Karpas-422 (cell line): ENCODE results near the genes TAS2R40, TMEM139, ZYX and EPHA1.

DNA sequence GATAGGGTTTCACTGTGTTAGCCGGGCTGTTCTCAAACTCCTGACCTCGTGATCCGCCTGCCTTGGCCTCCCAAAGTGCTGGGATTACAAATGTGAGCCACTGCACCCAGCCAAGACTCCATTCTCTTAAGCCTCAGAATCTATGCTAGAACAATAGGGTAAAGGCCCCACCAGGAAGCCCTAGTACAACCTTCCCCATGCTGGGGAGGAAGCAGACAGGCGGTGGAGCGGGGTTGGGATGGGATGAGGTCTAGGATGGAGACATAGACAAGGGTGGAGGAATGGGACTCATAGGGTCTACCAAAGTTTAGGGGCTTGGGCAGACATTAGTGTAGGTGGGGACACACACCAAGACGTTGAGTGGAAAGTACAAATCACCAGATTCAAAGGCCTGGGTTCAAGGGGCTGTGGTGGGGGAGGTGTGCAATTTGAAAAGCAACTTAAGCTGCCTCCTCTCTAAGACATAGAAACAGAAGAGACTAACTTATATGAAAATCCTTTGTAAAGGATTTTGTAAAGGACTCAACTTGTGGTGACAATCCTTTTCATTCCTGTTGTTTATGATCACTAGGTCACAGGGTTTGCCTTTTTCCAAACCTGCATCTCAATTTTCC, 19.3 kb downstream of the PRSS2 start:
- PRO-cap, result no peak
- RAMPAGE, long total RNA, result no peak

GRCh38 chr7:142795082-142795931, 24.5 kb downstream of the PRSS2 start:
- PRO-cap, result no peak
- RAMPAGE, long total RNA, result no peak

DNA sequence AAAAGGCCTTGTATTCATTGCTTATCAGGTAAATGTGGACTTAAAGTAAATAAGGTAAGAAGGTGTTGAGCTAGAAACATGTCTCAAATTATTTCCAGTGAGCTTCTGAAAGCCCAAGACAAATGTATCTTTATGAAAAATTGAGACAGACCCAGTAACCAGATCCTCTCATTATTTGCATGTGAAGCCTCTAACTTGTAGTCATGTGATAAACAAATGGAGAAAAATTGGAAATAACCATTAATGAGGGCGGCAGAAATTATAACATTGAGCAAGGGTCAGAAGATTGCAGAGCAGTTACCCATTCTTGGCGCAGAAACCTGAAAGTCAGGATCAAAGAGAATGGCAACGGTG, at the start of gene TAS2R40:
TSS of gene TAS2R40 (plus strand) at position 301 of the 354 bp plus-strand sequence.
- PRO-cap, result no peak
- RAMPAGE, long total RNA, result no peak

DNA sequence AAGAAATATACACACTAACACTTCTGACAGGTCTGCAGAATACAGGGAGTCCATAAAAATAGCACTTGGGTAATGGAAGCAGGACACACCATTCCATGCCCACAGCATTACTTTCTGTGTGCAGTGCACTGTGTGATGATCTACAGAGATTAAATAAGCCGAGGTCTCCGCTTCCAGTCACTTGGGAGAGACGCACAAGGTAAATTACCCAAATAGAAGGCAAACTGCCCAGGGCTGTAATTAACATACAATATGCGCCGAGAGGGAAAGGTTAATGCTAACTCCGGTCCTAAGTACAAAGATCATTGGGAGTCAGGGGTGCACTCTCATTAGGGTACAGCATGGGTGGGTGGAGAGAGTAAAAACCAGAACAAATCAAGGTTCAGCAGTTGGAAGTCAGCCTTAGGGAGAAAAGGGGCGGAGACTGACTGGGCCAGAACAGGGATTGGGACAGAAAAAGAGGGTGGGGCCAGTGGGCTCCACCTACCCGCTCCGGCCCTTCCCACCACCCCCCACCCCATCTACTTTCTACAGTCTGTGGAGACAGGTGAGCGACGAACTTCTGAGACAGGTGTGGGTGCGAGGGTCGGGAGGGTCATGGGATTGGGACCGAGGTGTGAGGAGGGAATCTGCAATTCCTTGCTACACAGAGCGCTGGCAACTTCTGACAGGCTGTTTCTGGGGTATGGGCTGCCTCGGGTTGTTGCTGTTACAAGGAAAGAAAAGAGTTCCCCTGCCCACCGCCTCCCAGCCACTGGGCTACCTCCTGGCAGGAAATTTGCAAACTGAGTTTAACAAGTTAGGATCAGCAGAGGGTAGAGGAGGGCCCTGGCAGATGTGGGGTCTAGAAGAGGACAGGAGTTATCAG, at the start of gene TMEM139:
TSS of gene TMEM139 (plus strand) at position 531 of the 868 bp plus-strand sequence.
- PRO-cap, result no peak
- RAMPAGE, long total RNA, result no peak

DNA sequence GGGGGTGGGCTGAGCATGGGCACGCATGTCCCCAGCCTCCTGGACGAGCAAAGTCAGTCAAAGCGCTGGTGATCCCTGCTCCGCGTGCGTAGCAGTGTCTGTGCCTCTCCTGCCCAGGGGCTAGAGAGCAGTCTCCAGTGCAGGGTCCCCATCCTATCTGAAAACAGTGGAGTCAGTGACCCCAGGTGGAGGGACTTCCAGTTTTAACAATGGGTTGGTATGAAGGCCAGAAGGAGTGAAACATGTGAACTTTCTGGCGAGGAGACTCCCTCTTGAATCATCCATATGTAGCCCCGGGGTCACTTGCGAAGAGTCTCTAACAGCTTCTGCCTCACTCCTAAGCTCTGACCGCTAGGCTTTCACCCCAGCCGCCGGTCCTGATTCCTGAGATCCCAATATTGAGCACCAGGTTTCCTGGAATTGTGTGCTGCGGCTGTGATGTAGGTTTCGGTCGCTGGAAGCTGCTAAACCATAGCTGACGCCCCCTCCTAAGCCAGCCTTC, 653 bp upstream of the CASP2 start:
- PRO-cap, result no peak
- RAMPAGE, long total RNA, result no peak

GRCh38 chr7:143289549-143289840, 1.3 kb downstream of the CASP2 start:
- PRO-cap, result no peak
- RAMPAGE, long total RNA, result no peak

DNA sequence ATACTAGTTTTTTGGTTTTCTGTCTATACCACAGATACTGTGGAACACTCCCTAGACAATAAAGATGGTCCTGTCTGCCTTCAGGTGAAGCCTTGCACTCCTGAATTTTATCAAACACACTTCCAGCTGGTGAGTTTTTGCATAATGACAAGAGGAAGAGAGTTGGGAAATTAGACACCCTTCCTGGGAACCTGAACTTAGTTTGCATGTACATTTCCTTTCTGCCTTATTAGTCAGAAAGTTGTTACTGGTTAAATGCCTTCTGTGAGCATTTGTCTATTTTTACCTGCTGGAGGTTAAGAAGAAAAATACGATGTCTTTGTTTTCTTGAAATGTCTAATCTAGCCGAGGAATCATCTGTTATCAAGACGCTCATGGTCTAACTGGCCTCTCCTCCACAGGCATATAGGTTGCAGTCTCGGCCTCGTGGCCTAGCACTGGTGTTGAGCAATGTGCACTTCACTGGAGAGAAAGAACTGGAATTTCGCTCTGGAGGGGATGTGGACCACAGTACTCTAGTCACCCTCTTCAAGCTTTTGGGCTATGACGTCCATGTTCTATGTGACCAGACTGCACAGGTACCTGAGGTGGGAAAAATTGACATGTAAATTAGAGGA, 6.2 kb downstream of the CASP2 start:
- PRO-cap, result no peak
- RAMPAGE, long total RNA, result no peak

GRCh38 chr7:143380855-143381409, at the start of gene ZYX:
Gene ZYX, plus strand, starts transcription at chr7:143381345.
- PRO-cap, result no peak
- RAMPAGE, long total RNA, result no peak

GRCh38 chr7:143383838-143384936, 3.0 kb downstream of the ZYX start:
- PRO-cap, result no peak
- RAMPAGE, long total RNA, result no peak

- PRO-cap, result no peak
- RAMPAGE, long total RNA, result no peak
Observed at GRCh38 chr7:143390982-143391768, 10.0 kb downstream of the ZYX start.

- PRO-cap, result no peak
- RAMPAGE, long total RNA, result no peak
Observed at GRCh38 chr7:143391769-143392865, 11.0 kb downstream of the ZYX start.

- PRO-cap, result no peak
- RAMPAGE, long total RNA, result no peak
Observed at GRCh38 chr7:143408195-143409221, at the start of gene EPHA1. Gene EPHA1, minus strand, starts transcription at chr7:143408856.

GRCh38 chr7:143885825-143886702, 15.9 kb downstream of the TCAF1 start:
- PRO-cap, result no peak
- RAMPAGE, long total RNA, result no peak

DNA sequence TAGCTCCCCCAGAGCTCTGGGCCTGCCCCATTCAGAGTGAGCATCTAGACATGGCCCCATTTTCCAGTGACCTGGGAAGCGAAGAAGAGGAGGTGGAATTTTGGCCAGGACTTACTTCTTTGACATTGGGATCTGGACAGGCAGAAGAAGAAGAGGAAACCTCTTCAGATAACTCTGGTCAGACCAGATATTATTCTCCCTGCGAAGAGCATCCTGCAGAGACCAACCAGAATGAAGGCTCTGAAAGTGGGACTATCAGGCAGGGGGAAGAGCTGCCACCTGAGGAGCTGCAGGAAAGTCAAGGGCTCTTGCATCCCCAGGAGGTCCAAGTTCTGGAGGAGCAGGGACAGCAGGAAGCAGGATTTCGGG, 7.8 kb downstream of the ARHGEF5 start:
- PRO-cap, result no peak
- RAMPAGE, long total RNA, result no peak

DNA sequence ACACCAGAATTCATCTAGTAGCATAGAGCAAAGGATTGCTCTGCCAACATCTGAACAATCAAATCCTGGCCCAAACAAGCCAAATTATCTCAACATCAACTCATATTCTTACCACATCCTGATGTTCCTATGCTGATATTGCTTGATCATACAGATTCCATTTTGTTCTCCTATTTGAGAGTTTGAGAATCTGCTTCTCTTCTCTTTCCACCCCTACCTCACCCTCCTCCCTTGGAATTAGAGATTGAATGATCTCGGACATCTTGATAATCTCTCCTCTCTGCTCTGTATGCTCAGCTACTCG, 633.4 kb downstream of the CNTNAP2 start:
- PRO-cap, result no peak
- RAMPAGE, long total RNA, result no peak

GRCh38 chr7:148299357-148299912, 291.1 kb upstream of the C7orf33 start:
- PRO-cap, result no peak
- RAMPAGE, long total RNA, result no peak

GRCh38 chr7:148447319-148447655, 143.3 kb upstream of the C7orf33 start:
- PRO-cap, result no peak
- RAMPAGE, long total RNA, result no peak

DNA sequence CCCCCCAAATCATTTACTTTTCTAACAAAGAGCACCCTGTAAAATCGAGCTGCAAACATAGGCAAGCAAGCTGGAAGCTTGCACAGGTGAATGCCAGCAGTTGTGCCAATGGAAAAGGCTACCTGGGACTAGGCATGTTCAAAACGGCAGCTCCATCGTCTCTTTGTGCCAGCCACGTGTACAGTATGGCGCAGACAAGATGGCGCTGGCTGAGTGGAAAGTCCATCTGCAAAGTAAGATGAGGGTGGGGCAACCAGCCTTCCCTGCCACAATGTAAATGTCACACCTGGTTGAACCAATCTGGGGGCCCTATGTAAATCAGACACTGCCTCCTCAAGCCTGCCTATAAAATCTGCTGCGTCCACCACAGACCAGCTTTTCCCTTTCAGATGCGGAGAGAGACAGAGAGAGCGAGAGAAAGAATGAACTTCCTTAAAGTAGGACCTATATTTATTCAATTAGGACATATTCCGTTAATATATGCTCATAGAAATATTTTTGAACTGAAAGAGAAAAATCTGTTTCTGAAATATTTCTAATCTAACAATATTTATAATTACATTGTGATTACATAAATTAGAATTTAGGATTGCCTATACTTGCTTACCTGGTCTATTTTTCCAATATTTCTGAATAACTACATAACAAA, 18.4 kb upstream of the C7orf33 start:
- PRO-cap, result no peak
- RAMPAGE, long total RNA, result no peak

DNA sequence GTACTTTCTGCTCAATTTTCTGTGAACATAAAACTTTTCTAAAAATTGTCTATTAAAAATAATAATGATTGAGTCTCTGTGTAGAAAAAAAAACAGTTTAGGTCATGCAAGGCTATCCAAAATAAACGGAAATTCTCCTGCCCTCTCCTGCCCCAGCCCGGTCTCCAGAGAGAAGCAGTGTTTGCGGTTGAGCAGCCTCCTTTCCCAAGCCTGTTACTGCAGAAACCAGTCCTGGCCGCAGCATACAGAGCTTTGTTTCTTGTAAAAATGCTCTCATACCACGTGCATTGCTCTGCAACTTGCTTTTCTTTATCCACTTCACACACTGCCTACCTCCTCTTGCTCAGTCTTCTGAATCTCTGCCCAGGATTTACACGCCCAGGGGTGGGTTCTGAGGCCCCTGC, 34.4 kb upstream of the CUL1 start:
- PRO-cap, result no peak
- RAMPAGE, long total RNA, result no peak

- PRO-cap, result no peak
- RAMPAGE, long total RNA, result no peak
Observed at GRCh38 chr7:148688540-148689113, 10.1 kb upstream of the CUL1 start.